Smooth muscle cell (in vitro differentiated cells): ENCODE data around the genes ZNF484 and PTPDC1.

GRCh38 chr9:92877450-92878320 lies at the start of gene ZNF484:
Gene ZNF484 (minus strand): TSS chr9:92878038.
- RAMPAGE, long total RNA = start-site peak on the minus strand at chr9:92877982-92878005, 18 and 16 reads in 2 replicates

DNA sequence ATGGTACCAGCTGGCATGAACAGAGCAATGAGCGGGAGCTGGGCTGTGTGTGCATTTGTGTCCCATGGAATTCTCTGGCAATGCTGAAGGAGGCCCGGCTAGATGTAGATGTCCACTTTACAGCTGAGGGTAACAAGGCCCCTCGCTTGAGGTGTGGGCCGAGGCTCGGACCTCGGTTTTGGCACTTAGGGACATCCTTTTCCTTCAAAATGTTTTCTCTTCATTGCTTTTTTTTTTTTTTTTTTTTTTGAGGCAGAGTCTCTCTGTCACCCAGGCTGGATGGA lies 1.5 kb upstream of the FGD3 start:
- RAMPAGE, long total RNA = no peak

DNA sequence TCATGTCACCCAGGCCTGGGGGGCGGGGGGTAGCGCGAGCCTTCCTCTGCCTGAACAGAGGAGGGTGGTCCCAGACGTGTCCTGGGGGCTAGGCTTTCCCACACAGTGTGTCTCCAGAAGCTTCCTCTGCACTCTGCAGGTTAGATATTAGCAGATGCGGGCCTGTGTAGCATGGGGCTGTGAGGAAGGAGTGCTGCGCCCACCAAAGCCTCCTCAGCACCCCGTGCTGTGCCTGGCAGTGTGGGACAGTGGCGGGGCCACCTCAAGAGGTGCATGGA lies 17.4 kb downstream of the FGD3 start:
- RAMPAGE, long total RNA = no peak

DNA sequence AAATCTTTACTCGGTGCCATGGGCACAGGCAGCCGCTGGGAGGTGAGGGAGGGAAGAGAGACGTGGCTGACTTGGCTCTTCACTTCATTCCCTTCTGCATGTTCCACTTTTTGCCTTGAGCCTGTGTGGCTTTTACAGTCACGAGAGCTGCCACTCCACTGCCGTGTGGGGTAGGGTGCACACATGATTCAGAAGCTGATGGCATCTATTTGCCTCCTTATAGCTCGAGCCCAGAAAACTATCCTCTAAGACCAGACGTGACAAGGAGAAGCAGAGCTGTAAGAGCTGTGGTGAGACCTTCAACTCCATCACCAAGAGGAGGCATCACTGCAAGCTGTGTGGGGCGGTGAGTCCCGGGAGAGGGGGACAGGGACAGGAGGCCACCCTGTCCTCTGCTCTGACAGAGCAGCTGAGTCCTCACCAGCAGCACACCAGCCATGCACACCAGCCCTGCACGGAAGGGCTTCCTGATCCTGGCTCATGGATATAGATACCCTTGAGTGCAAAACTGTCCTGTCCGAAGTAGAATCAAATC lies 28.8 kb upstream of the SUSD3 start:
- RAMPAGE, long total RNA = no peak

GRCh38 chr9:93107339-93108458 lies 11.7 kb downstream of the CARD19 start:
- RAMPAGE, long total RNA = no peak

DNA sequence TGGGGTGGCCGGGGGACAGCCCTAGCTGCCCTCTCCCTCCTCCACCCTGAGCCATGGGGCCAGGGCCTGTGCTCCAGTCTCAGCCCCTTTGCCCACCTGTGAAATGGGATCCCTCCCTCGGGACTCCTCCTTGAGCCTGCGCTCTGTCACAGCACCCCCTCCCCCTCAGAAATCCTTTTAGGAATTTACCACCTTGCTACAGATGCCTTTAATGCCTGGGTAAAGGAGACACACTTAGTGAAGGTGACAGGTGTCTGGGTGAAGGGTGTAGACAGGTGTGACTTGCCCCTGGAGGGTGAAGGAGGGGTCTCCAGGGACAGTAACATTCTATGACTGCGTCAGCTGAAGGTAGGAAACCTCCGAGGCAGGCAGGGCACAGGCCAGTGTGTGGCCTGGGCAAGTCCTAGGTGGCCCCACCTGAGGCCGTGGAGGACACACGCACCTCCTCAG lies 18.0 kb downstream of the CARD19 start:
- RAMPAGE, long total RNA = no peak

DNA sequence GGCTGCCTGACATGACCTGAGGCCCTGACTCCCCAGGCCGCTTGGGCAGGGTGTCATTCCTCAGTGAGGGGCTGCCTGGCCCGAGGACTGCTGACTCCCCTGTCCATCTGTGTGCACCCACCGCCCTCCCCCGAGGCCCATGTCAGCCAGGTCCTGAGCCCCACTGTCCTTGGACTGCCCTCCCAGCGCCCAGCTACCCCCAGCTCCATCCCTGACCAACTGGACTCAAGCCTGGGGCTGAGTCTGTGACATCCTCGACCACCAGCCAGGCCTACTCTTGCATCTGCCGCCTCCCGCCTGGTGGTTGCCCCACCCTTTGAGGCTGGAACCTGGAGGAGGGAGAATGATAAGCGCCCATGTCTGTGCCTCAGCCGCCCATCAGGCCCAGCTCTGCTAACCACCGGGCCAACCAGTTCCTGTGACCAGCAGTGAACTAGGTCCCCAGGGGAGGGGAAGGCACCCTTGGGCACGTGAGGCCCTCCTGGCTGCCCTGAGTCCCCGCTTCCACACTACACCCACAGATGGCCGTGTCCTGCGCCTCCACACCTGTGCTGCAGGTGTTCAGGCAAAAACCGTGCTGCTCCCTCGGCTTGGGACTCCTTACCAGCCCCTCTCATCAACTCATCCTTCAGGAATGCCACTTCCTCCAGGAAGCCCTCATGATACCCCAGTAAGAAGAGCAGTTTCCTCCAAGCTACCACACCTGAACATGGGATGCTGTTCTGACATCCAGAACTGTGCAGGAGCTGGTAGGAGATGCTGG lies 18.6 kb downstream of the CARD19 start:
- RAMPAGE, long total RNA = no peak

GRCh38 chr9:93129176-93130106 lies 4.6 kb downstream of the NINJ1 start:
- RAMPAGE, long total RNA = no peak

- RAMPAGE, long total RNA = no peak
Measured at GRCh38 chr9:93277822-93278370, 94.0 kb downstream of the WNK2 start.

DNA sequence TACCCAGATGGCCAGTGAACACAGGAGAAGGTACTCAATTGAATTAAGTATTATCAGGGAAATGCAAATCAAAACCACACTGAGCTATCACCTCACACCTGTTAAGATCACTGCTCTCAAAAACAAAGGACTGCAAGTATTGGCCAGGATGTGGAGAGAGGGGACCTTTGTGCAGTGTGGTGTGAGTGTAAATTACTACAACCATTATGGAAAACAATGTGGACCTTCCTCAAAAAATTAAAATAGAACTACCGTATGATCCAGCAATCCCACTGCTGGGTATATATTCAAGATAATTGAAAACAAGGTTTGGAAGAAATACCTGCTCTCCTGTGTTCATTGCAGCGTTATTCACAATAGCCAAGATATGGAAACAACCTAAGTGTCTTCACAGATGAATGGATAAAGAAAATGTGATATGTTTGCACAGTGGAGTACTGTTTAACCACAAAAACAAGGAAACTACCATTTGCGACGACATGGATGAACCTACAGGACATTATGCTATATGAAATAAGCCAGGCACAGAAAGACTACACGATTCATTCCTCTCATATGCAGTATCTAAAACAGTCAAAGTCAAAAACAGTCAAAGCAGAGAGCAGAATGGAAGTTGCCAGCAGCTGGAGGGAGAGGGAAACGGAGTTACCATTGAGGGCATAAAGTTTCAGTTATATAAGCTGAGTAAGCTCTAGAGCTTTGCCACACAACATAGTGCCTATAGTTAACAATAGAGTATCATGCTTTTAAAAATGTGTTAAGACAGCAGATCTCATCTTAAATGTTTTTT lies 102.6 kb downstream of the WNK2 start:
- RAMPAGE, long total RNA = no peak

DNA sequence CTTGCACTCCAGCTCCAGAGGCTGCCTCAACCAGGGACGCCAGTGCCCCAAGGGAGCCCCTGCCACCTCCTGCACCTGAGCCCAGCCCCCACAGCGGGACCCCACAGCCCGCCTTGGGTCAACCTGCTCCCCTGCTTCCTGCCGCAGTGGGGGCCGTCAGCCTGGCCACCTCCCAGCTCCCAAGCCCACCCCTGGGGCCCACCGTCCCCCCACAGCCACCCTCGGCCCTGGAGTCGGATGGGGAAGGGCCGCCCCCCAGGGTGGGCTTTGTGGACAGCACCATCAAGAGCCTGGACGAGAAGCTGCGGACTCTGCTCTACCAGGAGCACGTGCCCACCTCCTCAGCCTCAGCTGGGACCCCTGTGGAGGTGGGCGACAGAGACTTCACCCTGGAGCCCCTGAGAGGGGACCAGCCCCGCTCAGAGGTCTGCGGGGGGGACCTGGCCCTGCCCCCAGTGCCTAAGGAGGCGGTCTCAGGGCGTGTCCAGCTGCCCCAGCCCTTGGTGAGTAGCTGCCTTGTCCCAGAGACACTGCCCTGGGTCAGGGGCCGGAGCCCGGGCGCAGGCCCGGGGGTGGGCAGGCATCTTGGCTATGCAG lies 105.3 kb downstream of the WNK2 start:
- RAMPAGE, long total RNA = no peak

DNA sequence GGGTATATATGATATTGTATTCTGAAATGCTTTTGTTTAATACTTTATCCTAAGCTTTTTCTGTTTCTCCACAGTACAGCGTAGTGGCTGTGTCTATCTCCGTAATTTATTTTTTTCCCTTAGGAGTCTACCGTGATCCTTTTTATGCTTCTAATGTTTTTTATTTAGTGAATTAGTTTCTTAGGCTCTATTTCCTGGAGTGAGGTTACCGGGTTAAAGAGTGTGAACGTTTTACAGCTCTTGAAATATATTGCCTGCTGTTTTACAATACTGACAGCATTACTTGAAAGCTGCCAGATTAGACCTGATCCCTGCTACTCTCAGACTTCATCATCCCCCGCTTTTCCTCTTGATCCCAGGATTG lies 15.2 kb upstream of the FAM120AOS start:
- RAMPAGE, long total RNA = no peak

GRCh38 chr9:93476692-93477282 lies 23.4 kb upstream of the FAM120AOS start:
- RAMPAGE, long total RNA = no peak

DNA sequence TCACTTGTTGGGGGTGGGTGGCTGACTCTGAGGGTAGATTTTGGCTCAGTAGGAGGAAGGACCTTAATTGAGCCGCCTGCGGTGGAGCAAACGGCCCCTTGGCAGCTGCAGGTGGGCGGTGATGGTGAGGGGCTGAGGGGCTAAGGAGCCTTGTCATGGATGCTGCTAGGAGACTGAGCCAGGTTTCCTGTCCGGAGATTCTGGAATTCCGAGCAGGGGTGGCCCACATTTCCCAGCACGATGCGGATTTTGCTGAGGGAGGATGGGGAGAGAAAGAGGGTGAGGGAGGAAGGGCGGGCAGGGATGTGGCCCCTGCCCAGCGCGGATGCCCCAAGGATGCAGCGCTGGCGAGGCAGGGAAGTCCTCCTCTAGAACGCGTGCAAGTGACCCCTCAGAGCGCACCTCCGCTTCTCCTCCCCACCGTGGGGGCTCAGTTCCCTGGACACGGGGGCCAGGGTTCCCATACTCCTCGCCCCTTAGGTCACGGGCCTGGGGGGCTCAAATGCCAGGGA lies 1.2 kb upstream of the PHF2 start:
- RAMPAGE, long total RNA = no peak

DNA sequence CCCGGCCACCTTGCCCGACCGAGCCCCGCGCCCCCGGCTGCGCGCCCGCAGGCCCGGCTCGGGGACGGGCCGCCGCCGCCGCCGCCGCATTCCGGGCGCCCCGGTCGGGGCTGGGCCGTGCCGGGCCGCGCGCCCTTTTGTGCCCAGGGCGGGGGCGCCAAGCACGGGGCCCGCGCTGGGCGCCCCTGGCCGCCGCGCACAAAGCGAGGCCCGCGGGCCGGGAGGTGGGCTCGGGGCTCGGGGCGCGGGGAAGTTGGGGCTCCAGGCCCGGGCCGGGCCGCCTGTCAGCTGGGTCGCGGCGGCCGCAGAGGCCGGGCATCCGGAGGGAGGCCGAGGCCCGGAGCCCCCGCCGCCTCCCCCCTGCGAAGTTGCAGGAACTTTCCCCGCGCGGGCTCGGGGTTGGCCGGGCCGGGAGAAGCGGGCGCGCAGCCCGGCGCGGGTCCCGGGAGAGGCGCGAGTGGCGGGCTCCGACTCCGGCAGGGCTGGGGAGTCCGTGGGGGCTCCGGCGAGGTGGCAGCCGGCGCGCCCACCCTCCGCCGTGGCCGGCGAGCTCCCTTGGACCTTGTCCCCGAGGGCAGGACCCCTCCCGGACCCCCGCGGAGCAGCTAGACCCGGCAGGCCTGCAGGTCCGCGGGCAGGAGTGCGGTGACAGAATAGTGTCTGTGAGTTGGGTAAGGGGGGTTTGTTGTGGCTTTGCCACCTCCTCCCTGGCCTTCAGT lies 685 bp downstream of the PHF2 start:
- RAMPAGE, long total RNA = no peak

GRCh38 chr9:94030211-94031349 lies 53.7 kb upstream of the PTPDC1 start:
- RAMPAGE, long total RNA = no peak

- RAMPAGE, long total RNA = no peak
Measured at GRCh38 chr9:94084181-94084909, at the start of gene PTPDC1. Gene PTPDC1 (plus strand): TSS chr9:94084464.

GRCh38 chr9:94181338-94182232 lies 77.5 kb upstream of the ZNF169 start:
- RAMPAGE, long total RNA = no peak

DNA sequence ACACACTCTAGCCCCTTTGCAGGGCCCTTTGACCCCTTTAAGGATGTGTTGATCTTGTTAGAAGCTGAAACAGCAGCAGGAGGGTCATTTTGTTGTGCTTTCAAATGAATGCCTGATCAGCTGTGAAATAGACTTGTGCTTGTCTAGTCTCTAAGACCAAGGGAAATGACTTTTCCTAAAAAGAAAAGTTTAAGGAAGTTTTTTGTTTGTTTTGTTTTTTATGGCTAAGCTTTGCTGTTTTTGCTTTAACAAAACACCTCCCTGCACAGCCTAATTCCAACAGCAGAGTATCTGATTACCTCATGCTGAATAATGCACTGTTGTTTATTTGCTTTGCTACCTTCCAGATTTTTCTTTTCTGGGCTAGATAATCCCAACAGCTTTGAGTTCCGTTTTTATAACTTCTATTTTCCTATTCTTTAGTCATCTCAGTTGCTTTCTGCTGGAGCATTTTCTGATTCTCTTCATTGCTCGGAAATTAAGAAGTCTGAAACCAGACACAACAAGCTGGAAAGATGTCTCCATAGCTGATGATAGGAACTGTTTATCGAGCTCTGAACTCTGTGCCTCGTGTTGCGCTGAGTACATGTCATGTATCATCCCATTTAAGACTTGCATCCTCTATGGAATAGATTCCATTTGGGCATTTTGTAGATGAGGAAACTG lies 95.8 kb downstream of the AOPEP start:
- RAMPAGE, long total RNA = no peak

GRCh38 chr9:94825015-94825947 lies 98.8 kb downstream of the AOPEP start:
- RAMPAGE, long total RNA = no peak